Spinal cord (tissue), 3 donors: Measurements from ENCODE around the gene APCDD1L.

GRCh38 chr20:58182747-58183235, 32.1 kb downstream of the C20orf85 start:
- PRO-cap = no peak
- RAMPAGE, long total RNA = no peak

DNA sequence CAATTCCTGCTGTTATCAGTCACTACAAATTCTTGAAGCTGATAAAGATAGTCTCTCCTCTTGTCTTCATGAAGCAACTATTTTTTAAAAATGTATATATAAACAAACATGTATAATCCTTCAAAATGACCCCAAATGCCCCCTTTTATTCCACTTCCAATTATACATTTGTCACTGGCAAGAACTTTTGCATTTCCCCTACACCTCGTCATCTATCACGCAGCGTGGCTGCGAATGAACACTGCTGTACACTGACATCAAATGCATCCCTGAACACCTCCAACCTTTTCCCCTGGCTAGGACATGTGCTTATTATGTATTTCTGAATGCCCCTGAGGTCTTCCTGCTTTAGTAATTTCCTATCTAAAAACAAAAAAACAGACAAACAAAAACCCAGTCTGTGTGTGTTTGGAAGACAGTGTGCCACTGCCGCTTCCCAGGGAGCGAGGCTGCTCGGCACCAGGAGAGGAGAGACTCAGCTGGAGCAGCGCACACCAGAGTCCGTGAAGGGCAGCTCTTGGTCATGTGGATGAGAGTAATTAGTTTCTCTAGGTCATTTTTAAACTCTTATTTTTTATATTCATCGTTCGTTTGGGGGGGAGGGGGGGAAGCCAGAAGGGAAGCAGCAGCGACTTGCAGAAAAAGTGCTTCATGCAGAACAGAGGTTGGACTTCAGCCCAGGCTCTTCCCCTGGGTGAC, 9.9 kb upstream of the ANKRD60 start:
- PRO-cap = no peak
- RAMPAGE, long total RNA = no peak

DNA sequence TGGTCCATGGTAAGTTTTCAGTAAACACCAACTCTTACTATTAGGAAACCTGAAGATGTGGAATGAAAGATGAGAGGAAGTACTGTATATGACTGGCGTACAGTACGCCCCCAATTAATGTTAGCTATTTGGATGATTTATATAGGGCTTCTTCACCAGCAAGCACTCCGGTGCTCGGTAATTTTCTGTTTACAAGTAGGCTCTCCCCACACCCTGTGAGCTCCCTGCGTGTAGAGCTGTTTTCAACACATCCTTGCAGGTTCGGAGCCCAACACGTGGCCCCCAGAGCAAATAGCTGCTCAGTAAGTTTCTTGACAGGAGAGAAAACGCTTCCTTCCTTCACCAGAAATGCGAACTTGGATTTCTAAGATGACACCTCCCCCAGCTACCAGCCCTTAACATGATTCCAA, 1.3 kb upstream of the RAB22A start:
- PRO-cap = no peak
- RAMPAGE, long total RNA = no peak

DNA sequence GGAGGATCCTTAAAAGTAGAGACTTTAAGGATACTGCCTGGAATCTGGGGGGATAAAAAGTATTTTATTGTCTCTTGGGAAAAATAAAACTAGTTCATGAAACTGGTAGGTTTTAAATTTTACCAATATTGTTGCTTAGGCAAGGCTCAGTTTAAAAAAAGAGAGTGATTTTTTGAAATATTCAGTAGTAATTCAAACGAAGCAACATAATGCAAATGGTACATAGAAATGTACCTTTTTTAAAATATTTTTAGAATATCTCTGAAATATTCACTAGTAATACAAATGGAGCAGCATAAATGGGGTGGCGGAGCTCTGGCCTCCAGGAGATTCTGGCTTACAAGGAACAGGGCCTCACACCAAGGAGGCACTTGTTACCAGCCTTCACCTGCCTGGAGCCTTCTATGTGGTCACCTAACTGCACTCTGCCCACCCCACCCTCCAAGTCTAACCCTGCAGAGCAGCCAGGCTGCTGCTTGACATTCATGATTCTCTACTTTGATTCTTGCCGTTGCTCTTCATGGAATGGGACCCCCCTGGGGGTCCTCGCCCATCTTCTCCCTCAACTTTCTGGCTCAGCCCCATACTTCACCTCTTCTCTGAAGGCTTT, 27.0 kb downstream of the RAB22A start:
- PRO-cap = no peak
- RAMPAGE, long total RNA = no peak

GRCh38 chr20:58338755-58339133, 29.2 kb downstream of the RAB22A start:
- PRO-cap = no peak
- RAMPAGE, long total RNA = no peak

DNA sequence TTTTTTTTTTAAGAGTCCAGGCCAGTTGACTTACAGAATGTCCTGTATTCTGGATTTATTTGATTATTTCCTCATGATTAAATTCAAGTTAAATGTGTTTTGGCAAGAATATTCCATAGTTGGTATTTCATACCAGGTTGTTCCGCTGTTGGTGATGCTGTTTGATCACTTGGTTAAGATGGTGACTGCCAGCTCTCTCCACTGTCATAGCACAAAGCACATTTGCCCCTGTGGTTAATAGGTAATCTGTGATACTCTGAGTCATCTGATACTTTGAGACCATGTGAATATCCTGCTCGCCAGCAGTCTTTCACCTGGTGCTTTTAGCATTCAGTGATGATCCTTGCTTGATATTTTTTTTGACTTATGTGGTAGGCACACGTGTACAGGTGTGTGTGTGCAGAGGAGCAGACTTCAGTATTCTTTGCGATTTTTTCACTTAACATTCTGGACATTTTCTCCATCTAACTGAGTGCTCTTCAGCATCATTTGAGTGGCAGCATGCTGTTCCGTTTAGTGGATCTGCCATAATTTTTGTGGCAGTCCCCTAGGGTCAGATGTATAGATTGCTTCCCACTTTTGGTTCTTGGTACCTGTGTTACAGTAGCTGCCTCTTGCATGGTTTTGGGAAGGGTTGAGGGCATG, 48.4 kb downstream of the VAPB start:
- PRO-cap = no peak
- RAMPAGE, long total RNA = no peak

GRCh38 chr20:58515161-58515622, at the start of gene APCDD1L:
Gene APCDD1L, minus strand, starts transcription at chr20:58515399.
- PRO-cap = no peak
- RAMPAGE, long total RNA = no peak

DNA sequence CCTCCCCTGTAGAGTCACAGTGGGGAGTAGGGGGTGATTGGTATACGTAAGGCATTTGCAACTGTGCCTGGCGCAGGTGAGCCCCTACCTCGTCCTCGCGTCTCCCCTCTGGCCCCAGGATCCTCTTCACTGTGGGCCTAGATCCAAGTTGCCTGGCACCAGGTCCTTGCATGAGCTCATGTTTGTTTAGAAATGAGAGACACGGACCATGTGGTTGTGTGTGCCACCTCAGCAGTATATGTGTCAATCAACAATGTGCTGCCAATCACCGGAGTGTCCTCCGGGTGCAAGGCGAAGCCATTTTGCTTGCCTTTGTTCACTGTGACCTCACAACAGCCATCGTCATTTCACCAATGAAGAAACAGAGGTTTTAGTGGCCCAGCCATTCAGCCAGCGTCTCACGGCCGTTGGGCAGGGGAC, 36.0 kb upstream of the STX16 start:
- PRO-cap = no peak
- RAMPAGE, long total RNA = no peak

GRCh38 chr20:58634451-58635410, 16.4 kb upstream of the STX16 start:
- PRO-cap = no peak
- RAMPAGE, long total RNA = no peak

- PRO-cap = no peak
- RAMPAGE, long total RNA = no peak
Measured at GRCh38 chr20:58652641-58652923, 1.5 kb downstream of the STX16 start.

DNA sequence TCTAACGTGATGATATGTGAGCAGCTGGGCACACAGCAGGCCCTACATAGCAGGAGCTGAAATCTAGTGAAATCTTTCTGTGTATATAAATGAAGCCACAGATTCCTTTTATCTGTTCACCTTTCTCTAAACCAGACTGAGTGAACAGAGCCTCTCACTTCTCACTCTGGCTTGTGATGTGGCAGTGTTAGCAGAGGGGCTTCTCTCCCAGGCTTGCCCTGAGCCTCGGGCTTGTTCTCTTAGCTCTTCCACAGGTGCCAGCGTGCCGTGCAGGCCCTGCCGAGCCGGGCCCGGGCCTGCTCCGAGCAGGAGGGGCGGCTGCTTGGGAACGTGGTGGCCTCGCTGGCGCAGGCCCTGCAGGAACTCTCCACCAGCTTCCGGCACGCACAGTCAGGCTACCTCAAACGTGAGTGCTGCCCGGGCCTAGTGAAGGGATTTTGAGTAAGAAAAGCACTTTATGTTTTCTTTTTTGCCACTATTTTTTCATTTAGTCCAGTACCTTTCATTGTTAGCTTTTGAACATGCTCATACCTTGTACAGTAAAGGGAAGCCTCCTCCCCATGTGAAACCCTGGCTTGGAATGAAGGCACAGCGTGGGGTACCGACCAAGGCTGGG, 18.1 kb downstream of the STX16 start:
- PRO-cap = no peak
- RAMPAGE, long total RNA = no peak

DNA sequence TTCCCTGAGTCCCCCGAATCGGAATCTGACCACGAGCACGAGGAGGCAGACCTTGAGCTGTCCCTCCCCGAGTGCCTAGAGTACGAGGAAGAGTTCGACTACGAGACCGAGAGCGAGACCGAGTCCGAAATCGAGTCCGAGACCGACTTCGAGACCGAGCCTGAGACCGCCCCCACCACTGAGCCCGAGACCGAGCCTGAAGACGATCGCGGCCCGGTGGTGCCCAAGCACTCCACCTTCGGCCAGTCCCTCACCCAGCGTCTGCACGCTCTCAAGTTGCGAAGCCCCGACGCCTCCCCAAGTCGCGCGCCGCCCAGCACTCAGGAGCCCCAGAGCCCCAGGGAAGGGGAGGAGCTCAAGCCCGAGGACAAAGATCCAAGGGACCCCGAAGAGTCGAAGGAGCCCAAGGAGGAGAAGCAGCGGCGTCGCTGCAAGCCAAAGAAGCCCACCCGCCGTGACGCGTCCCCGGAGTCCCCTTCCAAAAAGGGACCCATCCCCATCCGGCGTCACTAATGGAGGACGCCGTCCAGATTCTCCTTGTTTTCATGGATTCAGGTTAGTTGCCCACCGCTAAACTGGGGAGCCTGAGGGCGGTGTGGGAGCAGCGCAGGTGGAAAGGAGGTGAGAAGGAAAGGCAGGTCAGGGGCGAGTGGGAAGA, 50.8 kb upstream of the GNAS start:
- PRO-cap = no peak
- RAMPAGE, long total RNA = no peak

DNA sequence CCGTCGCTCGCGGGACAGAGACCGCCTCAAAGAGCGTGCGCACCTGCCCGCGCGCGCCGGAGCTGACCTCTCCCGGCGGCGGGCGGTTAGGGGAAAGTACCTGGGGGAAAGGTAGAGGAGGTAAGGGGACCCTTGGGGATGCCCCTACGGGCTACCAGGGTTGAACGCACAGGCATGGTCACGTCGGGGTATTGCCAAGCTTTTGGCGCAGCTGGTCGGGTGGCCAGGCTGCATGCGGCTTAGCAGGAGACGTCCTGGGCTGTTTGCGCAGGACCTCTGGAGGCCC, 49.7 kb upstream of the GNAS start:
- PRO-cap = no peak
- RAMPAGE, long total RNA = no peak

DNA sequence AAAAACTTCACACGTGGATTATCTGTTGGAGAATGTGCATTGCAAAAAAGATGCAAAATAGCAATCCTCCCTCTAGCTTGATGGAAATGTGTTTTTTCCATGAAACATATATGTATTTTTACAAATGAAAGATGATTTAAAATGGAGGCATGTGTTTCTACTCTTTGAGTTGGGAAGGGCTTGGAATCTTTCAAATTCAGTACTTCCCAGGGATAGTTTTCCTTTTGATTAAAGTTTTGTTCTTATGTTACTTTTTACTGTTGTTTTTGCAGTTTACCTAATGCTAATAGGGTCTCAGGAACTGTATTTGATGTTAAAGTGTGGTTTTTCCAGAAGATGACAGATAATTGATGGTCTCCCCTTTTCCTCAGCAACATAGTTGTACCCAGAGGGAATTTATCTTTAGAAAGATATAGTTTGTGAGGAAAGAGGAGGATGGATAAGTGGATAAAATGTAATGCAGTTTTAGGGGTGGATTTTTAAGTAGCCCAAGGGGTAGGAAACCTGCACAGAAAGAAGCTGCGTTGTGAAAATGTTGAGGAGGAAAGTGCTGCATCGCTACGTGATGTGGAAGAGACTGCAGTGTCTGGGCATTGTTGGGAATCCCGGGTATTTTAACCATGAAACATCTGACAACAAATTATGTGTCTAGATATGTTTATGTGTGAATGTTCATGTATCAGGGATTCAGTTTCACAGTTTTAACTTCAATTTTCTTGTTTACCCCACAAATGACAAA, 3.5 kb downstream of the GNAS start:
- PRO-cap = no peak
- RAMPAGE, long total RNA = no peak

GRCh38 chr20:58895295-58895832, 4.1 kb downstream of the GNAS start:
- PRO-cap = no peak
- RAMPAGE, long total RNA = no peak

DNA sequence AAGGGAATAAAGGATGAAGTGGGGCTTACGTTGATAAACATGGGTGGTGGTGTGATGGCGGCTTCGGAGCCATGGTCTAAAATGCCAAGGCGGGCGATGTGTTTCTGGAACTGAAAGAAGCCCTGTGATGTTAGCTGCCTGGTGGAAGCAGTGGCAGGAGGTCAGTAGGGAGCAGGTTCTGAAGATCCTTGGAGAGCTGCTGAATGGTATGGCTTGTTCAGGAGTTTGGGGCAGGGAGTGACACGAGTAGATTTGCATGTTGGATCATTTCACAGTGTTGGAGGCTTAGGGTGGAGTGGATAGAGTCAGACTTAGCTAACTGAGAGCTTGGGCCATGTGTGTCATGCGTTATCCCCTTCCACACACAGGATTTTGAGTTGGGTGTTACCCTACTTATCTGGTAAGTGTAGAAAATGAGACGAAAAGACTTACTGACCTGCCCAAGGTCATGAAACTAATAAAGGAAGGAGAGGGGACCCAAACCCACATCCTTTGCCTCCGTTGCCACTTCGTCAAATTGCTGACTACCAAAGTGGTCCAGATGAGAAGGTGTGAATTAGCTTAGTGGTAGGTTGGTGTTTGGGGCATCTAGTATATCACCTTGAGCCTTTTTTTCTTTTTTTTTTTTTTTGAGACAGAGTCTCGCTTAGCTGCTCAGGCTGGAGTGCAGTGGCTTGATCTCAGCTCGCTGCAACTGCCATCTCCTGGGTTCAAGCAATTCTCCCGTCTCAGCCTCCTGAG, 1.6 kb downstream of the NELFCD start:
- PRO-cap = no peak
- RAMPAGE, long total RNA = no peak

DNA sequence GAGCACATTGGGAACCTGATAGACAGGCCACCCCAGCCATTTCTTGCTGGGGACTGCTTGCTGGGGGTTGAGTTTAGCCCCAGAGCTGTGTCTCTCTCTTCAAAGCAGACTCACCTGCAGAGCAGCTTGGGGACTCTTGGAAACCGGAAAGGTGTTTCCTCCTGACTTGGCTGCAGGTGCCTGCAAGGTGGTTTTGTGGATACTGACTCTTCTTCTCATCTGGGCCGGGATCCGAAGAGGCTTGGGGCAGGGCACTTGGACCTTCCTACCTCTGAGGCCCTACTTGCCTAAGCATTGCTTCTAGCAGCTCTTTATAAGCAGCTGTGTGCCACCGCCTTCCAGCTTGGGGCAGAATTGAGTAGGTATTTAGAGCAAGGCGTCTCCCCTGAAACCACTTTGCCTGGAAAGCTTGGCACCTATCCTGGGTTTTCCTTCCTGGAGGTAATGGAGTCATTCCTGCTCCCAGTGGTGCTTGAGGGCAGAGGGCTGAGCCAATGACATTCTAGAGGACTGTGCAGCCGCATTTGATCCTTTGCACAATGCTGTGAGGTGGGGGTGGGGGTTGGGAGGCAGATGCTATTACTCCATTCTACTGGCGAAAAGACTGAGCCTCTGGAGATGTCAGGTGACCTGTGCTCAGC, 3.4 kb upstream of the CTSZ start:
- PRO-cap = no peak
- RAMPAGE, long total RNA = no peak

DNA sequence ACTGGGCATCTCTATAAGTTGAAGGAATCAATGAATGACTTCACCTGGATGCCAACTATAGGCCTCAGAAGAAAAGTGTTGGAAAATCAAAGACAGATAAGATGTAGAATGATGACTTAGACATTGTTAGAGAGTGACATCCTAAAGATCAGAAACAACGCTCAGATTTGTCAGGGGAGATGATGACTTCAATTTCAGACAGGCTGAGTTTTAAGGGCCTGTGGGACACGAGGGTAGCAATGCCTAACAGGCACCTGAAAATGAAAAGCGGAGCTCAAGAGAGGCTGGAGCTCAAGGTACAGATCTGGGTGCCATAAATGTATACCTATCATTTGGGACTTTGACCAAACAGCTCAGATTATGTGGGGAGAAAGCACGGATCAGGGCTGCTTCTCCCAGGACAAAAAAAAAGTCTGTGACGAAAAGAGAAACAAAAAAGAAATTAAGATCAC, 2.1 kb downstream of the PRELID3B start:
- PRO-cap = no peak
- RAMPAGE, long total RNA = no peak

GRCh38 chr20:59120360-59120916, 43.2 kb upstream of the ZNF831 start:
- PRO-cap = no peak
- RAMPAGE, long total RNA = no peak

DNA sequence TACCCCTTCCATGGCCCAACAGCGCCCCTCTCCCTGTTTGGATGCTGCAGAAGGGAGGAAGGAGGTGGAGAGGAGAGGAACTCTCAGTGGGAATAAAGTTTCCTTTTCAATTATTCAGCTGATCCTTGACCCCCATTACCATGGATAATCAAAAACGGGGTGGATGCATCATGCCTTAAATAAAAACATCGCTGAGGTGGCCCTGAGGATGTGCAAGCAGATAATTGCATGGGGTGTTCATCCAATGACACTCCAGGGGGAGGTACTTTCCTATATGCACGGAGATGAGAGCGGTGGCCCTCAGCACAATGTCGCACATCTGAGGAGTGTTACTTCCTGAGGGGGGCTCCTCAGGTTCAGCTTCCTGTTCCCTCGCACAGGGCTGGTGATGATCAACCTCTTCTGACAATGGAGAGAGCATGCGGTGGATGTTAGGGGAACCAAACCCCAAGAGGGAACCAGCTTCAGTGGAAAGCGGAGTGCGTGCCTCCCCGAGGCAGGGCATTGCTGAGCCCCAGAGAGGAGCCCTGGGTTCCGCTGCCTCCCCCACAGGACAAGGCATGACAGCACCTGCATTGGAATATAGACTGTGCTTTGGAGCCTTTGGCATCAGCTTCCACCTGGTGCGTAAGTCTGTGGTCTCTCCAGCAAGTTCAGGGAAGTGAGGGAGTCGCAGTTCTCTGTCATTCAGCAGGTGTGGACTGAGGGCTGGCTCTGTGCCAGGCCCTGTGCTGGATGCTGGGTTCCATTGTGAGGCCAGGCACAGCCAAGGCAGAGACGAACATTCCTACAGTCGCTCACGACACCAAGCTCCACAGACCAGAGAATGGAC, 4.1 kb upstream of the ZNF831 start:
- PRO-cap = no peak
- RAMPAGE, long total RNA = no peak